ENCODE measurements around a stretch of chr9.

GRCh38 chr9:130932762-130933104 is 6.3 kb downstream of the FIBCD1 start:
- PRO-cap: no peak

DNA sequence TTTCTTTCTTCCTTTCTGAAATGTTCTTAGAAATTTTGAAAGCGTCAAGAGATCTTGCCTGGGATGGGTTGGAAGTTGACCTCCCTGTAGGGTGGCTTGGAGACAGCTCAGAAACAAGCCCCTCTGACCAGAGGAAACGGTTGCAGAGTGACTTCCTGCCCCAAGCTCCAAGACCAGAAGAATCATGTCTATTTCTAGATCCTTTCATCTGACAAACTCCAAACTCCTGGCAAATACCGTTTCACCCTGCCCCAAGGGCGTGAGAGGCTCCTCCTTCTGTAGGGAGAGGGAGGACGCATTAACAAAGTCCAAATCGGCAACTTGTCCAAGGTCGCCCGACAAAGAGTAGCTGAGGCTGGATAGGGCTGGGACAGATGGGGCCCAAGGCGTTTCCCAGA is 3.9 kb downstream of the FIBCD1 start:
- PRO-cap: no peak

DNA sequence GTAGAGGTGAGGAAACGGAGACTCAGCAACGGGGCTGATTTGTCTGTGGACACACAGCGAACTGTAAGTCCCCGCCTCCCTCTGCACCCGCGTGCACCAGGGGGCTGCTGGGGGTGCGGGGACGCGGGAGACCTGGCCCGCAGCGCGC is 1.0 kb downstream of the FIBCD1 start:
- PRO-cap: no peak

- PRO-cap: bidirectional peak, plus-strand start at chr9:130939864, minus-strand start at chr9:130939674; unidirectional peak, minus-strand start at chr9:130939902
Measured at GRCh38 chr9:130939580-130940230, 658 bp upstream of the FIBCD1 start.

- PRO-cap: no peak
Measured at GRCh38 chr9:131085216-131085642, 11.1 kb upstream of the AIF1L start.

DNA sequence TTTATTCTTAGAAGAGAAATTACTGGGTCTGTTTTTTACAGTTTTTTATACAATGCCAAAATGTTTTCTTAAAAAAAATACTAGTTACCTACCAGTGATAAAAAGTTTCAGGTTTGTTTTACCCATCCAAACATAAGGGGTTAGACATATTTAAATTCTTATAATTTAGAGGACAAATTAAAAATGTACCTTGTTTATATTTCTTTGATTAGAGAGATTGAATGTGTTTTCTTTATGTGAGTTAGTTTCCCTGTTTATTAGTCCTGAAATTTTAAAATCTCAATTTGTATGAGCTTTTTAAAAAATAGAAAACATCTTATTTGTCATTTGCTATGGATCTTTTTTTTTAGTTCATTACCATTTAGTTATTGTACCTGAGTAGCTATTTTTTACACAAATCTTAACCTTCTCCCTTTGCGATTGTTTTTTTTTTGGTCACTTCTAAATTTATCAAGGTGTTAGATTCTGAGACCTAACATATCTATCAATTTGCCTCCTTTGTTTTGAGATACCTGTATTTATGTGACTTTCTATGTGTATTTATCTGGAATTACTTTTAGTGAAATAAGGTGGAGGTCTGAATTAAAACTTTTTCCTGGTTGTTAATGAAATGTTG is 18.1 kb downstream of the NUP214 start:
- PRO-cap: no peak

- PRO-cap: no peak
Measured at GRCh38 chr9:131174960-131176116, 50.0 kb downstream of the NUP214 start.

GRCh38 chr9:131204201-131204652 is 72.1 kb downstream of the FAM78A start:
- PRO-cap: no peak

DNA sequence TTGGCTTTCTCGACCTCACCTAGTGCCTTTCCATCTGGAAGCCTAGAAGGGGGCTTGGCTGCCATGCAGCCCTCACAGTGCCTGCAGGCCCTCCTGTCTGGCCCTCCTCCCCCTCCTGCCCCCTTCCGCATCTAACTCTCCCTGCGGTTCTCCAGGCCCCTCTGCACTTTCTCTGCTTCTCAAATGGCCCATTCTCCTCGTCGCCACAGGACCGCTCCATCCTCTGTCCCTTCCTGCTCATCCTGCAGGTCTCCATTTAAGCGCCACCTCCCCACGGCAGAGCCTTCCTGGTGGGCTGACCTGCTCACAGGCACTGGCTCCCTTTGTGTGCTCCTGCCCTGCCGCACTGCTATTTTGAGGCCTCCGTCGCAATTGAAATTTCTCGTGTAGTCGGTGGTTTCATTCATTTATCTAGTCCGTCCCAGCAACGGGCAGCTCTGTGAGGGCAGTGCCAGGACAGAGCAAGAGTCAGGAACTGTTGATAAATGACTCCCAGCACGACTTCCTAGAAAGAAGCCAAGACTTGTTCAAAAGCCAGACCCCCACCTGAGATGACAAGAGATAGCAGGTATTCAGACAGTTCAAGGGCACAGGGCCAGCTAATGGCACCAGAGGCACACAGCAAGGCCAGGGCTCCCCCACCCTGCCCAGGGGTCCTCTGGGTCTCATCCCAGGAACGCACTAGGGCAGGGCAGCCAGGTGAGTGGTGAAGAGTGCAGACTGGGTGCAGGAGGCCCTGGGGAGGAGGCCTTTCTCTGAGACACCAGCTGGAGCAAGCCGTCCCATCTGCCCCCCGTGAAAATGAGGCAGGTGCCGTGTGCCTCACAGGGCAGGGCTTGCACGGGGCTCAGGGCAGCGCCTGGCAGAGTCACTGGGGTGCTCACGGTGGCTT is 37.1 kb downstream of the FAM78A start:
- PRO-cap: no peak

- PRO-cap: no peak
Measured at GRCh38 chr9:131252093-131252528, 24.2 kb downstream of the FAM78A start.

DNA sequence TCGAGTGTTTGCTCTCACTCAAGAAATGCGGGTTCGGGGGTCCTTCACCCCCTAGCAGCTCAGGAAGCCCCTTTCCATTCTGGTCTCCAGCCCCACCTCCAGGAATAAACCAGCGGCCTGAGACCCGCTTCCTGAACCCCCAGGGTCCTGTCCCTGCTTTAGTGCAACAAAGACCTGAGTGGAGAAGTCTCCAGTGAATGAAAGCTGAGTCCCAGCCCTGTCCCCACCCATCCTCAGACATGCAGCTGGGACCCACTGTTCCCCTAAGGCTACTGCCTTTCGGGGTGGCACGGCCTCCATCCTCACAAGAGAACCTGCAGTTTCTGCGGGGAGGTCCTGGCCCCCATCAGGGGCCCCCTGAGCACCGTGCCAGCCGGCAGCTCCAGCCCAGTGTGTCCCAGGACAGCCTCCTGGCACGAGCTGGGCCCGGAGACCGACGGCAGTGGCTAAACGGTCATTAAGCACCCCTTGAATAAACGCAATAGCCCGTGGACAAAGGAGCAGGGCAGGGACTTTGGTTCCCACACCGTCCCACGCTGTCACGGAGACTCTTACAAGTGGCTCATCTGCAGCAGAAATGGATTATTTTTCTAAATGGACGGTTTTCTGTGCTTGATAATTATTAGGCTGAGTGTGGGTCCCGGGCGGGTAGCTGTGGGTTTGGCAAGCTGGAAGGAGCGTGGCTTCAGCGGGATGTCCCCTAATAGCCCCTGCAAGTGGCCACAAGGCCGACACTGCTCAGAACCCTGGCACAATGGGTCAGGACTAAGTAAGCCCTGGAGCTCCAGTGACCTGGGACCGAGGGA is 17.6 kb downstream of the FAM78A start:
- PRO-cap: no peak

GRCh38 chr9:131272855-131273738 is 3.2 kb downstream of the FAM78A start:
- PRO-cap: no peak

GRCh38 chr9:131402142-131402581 is 8.3 kb downstream of the PRRC2B start:
- PRO-cap: no peak

DNA sequence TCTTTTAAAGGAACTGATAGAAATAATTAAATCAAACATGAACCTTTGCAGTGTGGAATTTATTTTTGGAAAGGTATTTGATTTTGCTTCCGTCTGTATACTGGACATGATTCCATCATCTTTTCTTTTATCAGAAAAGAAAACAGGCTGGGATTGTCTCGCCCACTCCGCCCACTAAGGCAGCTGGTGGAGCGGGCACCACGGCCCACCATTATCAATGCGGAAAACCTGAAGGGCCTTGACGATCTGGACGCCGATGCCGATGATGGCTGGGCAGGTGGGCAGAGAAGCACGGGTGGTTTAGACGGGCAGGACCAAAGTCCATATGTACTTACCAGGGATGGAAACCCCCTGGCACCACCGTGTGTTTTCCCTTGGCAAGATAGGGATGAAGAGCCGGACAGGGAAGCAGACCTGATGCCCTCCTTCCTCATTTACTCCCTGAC is 53.7 kb downstream of the PRRC2B start:
- PRO-cap: no peak

DNA sequence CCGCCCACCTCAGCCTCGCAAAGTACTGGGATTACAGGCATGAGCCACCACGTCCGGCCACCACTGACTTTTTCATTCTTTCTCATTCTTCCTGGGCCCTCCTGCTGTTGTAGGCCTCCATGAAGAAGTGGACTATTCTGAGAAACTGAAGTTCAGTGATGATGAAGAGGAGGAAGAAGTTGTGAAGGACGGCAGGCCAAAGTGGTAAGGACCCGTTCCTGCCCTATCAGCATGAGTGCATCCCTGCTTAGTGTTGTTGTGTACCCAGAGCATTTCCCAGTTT is 47.8 kb upstream of the POMT1 start:
- PRO-cap: no peak

DNA sequence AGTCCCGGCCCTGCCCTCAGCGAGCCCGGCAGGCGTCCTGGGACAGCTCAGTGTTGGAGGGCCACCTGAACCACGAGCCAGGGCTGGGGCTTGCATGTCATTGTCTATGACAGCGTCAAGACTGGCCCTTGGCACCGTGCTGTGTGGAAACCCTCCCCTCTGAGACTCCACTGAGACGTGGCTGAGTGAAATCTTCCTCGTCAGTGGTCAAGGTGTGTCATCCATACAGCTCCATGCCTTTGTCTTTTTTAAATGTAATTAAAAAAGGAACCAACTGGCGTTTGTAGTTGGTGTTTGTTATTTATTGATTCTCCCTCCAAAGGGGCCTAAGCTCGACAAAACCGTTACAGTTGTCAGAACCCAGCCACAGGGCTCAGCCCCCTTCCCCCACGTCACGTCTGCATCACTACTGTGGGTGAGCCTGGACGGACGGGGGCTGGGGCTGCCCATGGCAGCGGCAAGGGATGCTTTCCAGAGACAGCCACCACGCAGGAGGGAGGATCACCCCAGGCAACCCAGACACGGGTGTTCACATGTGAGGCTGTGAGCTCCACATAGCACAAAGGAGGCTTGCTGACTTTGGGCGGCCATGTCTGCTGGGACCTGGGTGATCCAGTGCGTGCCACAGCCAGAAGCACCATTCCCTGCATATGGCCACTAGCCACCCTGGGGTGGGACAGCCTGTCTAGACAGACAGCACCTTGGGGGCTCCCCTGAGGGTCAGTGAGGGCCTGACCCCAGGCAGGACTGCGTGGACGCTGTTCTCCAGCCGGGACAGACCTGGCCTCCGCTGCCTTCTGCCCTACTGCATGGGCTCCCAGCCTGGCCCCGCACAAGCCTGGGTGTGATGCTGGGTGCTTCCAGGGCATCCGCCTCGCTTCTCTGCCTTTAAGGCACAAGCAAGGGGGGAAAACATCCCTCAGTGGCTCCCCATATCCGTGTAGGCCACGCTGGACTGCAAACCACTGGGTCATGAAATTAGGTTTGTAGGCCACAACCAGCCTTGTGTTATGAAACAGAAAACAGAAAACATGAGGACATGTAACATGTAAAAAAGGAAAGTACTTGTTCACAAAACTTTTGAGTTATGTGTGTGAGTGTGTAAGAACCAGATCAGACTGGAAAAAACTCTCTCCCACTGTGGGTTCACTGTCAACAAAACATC is 7.2 kb downstream of the UCK1 start:
- PRO-cap: no peak

- PRO-cap: unidirectional peak, minus-strand start at chr9:131578735
Measured at GRCh38 chr9:131578291-131579572, 33.4 kb downstream of the PRRT1B start.

DNA sequence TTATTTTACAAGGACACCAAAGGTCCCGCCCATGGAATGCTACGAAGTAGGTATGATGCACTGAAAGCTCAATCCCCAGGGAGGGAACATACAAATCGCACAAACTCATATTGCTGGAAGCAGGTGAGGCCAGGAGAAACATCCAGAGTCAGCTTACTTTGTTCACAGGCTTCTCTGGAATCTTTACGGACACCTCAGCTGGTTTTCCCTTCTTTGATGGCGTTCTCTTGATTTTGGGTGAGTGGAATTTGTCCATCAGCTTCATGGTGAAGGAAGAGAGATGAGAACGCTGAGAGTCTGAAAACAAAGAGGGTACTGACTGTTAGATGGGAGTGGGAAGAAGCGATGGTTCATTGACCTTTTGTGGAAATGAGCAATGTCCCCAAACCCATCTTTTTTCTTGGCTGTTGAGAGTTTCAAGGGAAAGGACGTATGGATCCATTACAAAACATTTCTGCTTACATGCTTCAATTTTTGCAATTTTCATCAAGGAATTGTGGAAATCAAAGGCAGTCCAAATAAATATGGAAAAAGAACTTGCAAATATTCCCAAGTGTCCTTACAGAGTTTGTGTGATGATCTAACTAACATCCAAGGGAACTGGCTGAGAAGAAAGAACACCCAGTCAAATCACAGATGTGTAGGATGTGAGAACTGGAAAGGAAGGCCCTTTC is 89.1 kb downstream of the RAPGEF1 start:
- PRO-cap: no peak

DNA sequence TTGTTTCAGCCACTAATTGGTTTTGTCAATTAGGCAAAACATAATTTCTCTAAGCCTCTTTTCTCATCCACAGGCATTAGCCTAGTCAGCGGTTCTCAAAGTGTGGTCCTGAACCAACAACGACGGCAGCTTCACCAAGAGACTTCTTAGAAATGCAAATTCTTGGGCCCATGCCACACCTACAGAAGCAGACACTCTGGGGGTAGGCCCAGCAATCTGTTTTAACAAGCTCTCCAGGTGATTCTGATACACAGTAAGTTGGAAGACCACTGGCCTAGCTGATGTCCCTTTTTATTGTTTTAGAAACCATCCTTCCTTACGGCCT is 63.2 kb downstream of the RAPGEF1 start:
- PRO-cap: no peak

DNA sequence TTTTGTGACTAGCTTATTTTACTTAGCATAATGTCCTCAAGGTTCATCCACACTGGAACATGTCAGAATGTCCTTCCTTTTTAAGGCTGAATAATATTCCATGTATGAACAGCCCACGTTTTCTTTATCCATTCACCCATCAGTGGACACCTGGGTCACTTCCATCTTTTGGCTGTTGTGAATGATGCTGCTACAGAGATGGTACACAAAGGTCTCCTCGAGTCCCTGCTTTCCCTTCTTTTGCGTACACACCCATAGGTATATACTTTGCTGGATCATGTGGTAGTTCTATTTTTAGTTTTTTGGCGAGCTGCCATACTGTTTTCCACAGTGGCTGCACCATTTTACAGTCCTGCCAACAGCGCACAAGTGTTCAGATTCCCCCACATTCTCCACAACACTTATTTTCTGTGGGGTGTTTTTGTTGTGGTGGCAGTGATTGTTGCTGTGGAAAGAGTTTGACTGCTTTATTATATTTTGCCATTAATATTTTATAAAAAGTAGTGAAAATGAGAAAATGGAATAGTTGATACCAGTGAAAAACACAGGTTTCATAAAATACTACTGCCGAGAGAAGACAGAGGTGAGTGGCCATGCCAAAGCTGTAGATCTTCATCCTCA is 16.2 kb downstream of the RAPGEF1 start:
- PRO-cap: no peak